SK-N-SH (cell line): ENCODE results near the genes FGR and FAM76A.

DNA sequence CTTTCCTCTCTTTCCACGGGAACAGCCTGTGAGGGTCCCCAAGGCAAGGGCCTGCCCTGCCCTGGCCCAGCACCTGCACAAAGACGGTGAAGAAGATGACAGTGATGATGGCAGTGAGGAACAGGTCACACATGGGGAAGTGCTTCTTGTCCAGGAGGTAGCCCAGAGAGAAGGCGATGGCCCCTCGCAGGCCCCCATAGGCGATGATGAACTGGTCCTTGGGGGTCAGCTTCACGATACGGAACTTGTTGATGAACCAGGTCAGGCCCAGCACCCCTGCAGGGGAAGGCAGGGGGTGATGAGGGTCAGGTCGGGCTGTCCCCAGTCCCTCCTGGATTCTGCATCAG lies 49.1 kb downstream of the SLC9A1 start:
- RRBS = no CpG with 5 or more reads among the region's 8 CpGs
CAGE:
- cytosol, long polyA plus RNA = no peak
- long polyA plus RNA = no peak
- nucleus, long polyA plus RNA = no peak

- RRBS = no CpG with 5 or more reads among the region's 6 CpGs
CAGE:
- cytosol, long polyA plus RNA = no peak
- long polyA plus RNA = no peak
- nucleus, long polyA plus RNA = no peak
Observed at GRCh38 chr1:27116680-27117456, 38.1 kb downstream of the SLC9A1 start.

GRCh38 chr1:27142920-27143798 lies 11.8 kb downstream of the SLC9A1 start:
- RRBS = no CpG with 5 or more reads among the region's 7 CpGs
CAGE:
- cytosol, long polyA plus RNA = no peak
- long polyA plus RNA = no peak
- nucleus, long polyA plus RNA = no peak

- RRBS = no CpG with 5 or more reads among the region's 11 CpGs
CAGE:
- cytosol, long polyA plus RNA = no peak
- long polyA plus RNA = no peak
- nucleus, long polyA plus RNA = no peak
Observed at GRCh38 chr1:27144246-27144884, 10.6 kb downstream of the SLC9A1 start.

GRCh38 chr1:27300267-27300953 lies 21.6 kb upstream of the TMEM222 start:
- RRBS = no CpG with 5 or more reads among the region's 5 CpGs
CAGE:
- cytosol, long polyA plus RNA = no peak
- long polyA plus RNA = no peak
- nucleus, long polyA plus RNA = no peak

DNA sequence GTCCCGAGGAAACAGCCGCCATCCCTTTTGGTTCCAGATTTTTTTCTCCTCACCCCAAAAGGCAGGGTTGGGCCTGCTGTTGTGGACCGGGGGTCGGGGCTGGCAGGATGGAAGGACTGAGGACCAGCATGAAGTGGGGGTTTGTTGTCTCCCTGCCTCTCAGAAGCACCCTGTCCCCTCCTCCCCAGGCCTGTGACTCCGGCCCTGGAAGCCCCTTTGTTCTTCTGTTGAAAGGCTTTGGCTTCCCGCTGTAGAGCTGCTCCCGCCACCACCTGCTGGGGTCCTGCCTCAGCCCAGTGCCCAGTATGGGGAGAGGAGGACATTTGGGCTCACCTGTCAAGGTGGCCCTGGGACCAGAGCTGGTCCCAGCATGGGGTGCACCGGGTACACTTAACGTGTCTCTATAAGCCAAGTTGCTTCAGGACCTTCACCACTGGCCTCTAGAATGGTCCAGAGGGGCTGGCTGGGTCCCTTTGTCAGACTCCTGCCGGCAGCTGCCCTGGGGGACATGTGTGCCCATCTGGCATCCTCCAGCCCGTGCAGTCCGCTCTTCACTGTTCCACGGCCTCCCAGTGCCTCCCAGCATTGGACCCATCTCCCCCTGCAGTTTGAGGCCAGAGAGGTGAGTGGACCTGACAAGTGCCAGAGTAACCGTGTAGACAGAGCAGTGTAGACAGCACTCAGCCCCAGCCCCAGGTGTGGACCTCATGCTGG lies 6.2 kb upstream of the SYTL1 start:
- RRBS = 96% methylated on average over 6 of the region's 14 CpGs
CAGE:
- cytosol, long polyA plus RNA = no peak
- long polyA plus RNA = no peak
- nucleus, long polyA plus RNA = no peak

DNA sequence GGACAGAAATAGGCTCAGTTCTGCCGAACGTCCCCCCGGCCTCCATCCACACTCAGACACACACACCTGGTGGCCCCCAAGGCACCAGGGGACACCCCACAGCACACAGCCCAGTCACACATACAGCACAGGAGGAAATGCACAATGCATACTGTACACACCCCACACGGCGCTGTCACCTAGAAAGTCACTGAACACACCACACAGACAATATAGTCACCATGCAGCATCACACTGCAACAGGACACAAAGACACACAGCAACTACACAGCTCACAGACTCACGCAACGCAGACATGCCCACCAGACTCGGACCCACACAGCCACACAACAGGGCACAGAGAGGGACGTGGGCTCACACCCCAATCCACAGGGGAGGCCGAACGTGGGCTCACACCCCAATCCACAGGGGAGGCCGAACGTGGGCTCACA lies 664 bp downstream of the SYTL1 start:
- RRBS = no CpG with 5 or more reads among the region's 13 CpGs
CAGE:
- cytosol, long polyA plus RNA = no peak
- long polyA plus RNA = no peak
- nucleus, long polyA plus RNA = no peak

- RRBS = no CpG with 5 or more reads among the region's 5 CpGs
CAGE:
- cytosol, long polyA plus RNA = no peak
- long polyA plus RNA = no peak
- nucleus, long polyA plus RNA = no peak
Observed at GRCh38 chr1:27397029-27397541, 4.7 kb downstream of the GPR3 start.

GRCh38 chr1:27562093-27562592 lies 41.8 kb downstream of the AHDC1 start:
- RRBS = no CpG with 5 or more reads among the region's 19 CpGs
CAGE:
- cytosol, long polyA plus RNA = no peak
- long polyA plus RNA = no peak
- nucleus, long polyA plus RNA = no peak

- RRBS = no CpG with 5 or more reads among the region's 24 CpGs
CAGE:
- cytosol, long polyA plus RNA = no peak
- long polyA plus RNA = no peak
- nucleus, long polyA plus RNA = no peak
Observed at GRCh38 chr1:27564753-27565563, 39.0 kb downstream of the AHDC1 start.

GRCh38 chr1:27602768-27603346 lies 1.1 kb downstream of the AHDC1 start:
- RRBS = 1% methylated on average over 27 of the region's 47 CpGs
CAGE:
- cytosol, long polyA plus RNA = no peak
- long polyA plus RNA = no peak
- nucleus, long polyA plus RNA = no peak

GRCh38 chr1:27632574-27633635 lies 2.1 kb downstream of the FGR start:
- RRBS = 60% methylated on average over 1 of the region's 13 CpGs
CAGE:
- cytosol, long polyA plus RNA = no peak
- long polyA plus RNA = no peak
- nucleus, long polyA plus RNA = no peak

DNA sequence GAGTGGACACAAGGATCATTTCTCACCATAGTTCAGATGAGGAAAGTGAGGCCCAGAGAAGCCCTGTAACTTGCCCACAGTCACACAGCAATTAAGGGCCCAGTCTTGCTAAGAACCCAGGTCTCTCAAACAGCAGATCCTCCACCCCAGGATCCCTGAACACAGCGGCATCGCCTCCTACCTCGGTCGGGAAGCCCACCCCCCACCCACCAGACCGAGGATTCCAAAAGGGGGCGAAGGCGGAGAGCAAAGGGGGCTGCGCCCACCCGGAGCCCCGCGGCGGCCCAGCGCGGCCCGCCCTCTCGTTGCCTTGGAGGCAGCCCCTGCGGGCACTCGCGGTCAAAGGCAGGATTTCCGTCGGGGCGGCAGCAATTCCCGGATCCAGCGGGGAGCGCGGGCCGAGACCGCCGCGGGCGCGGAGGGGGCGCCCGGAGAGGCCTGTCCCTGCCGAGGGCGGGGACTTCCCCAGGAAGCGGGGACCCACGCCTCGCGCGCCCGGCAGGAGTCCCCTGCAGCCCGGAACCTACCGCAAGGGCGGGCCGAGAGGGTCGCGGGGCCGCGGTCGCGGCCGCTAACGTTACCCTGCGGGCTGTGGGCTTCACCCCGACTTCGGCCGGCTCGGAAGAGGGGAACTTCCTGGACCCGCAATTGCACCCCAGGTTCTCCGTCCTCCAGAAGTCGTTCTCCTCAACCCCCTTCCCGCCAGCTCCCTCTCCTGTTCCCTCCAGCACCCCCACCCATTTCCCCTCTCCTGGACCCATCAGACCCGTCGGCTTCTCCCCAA lies 901 bp downstream of the FGR start:
- RRBS = 44% methylated on average over 40 of the region's 65 CpGs
CAGE:
- cytosol, long polyA plus RNA = no peak
- long polyA plus RNA = no peak
- nucleus, long polyA plus RNA = no peak

DNA sequence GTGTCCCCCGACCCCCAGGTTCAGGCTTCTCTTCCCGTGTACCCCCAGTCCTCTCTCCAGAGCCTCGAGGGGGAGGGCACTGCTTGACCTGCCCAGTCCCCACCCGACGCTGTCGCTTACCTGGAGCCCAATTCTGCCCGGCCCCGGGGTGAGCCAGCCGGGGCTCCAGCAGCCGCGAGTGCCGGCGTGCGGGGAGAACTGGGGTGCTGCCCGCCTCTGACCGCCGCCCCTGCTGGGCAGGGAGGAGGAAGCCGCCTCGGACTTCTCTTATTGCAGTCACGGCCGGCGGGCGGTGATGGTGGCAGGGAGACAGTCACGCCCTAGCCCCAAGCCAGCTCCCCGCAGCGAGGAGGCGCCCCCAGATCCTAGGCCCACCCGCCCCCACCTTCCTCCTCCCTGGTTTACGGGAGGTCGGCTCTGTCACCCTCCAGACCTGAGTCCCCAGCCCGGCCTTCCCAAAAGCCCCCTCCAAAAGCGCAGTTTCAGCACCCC lies at the start of gene FGR:
FGR (minus strand) TSS at position 241 of the 492 bp plus-strand sequence.
- RRBS = 84% methylated on average over 8 of the region's 32 CpGs
CAGE:
- cytosol, long polyA plus RNA = no peak
- long polyA plus RNA = no peak
- nucleus, long polyA plus RNA = no peak

DNA sequence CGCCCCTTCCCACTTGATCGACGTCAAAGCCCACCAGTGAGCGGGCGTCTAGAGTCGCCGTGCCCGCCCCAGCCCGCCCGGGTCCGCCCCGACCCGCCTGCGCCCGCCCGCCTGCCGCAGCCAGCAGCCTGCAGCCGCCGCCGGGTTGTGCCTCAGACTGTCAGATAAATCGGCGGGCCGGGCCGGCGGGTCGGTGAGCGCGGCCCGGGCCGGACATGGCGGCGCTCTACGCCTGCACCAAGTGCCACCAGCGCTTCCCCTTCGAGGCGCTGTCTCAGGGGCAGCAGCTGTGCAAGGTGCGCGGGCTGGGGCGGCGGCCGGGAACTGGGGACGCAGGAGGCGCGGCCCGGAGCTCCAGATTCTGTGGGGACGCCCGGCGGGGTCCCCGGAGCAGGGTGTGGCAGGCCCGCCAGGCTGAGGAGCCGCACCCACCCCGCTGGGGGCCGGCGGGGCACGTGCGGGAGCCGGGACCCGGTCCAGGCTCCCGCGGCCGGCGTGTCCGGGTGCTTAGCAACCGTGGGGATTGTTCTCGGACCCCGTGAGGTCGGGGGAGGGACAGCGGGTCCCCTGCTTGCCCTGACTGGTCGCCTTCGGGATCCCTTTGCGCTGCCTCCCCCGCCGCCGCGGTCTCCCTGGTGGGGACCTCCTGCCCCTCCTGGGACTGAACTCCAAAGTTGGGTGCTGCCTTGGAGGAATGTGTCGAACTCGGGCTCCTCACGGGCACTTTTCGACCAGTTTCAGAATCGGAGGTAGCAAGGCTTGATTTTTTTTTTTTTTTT lies at the start of gene FAM76A:
FAM76A (plus strand) TSS at position 96 of the 779 bp plus-strand sequence.
- RRBS = 1% methylated on average over 16 of the region's 80 CpGs
CAGE:
- cytosol, long polyA plus RNA = no peak
- long polyA plus RNA = no peak
- nucleus, long polyA plus RNA = no peak

DNA sequence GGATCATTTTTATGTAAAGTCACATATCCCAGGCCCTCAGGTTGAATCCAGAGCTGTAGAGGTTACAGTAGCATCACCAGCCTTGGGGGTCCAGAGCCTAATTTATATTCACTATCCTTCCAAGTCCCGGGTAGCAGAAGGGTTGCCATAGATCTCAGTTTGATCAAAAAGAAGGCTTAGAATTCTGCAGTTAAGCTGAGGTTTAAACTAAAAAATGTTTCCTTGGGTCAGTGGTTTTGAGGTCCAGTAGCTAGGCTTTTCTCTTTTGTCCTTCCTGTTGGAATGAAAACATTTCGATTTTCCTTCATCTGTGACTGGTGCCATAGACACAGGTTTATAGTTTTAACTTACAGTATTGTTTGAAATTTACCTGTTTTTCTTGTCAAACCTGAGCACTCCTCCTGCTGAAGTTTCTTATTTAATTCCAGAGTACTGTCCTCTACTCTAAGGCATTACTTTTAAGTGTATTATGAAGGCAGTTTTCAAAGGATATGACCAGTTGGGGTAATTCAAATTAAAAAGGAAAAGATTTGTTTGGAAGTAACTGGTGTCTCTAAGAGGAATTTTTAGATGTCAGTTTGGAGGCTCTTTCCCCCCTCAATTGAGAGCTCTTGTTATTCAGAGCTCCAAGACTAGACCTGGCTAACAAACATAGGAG lies 20.3 kb downstream of the PPP1R8 start:
- RRBS = no CpG with 5 or more reads among the region's 2 CpGs
CAGE:
- cytosol, long polyA plus RNA = no peak
- long polyA plus RNA = no peak
- nucleus, long polyA plus RNA = no peak

- RRBS = no CpG with 5 or more reads among the region's 2 CpGs
CAGE:
- cytosol, long polyA plus RNA = no peak
- long polyA plus RNA = no peak
- nucleus, long polyA plus RNA = no peak
Observed at GRCh38 chr1:27887638-27887955, 15.3 kb downstream of the THEMIS2 start.

GRCh38 chr1:28248868-28249322 lies 10.4 kb upstream of the SESN2 start:
- RRBS = no CpG with 5 or more reads among the region's 2 CpGs
CAGE:
- cytosol, long polyA plus RNA = no peak
- long polyA plus RNA = no peak
- nucleus, long polyA plus RNA = no peak

DNA sequence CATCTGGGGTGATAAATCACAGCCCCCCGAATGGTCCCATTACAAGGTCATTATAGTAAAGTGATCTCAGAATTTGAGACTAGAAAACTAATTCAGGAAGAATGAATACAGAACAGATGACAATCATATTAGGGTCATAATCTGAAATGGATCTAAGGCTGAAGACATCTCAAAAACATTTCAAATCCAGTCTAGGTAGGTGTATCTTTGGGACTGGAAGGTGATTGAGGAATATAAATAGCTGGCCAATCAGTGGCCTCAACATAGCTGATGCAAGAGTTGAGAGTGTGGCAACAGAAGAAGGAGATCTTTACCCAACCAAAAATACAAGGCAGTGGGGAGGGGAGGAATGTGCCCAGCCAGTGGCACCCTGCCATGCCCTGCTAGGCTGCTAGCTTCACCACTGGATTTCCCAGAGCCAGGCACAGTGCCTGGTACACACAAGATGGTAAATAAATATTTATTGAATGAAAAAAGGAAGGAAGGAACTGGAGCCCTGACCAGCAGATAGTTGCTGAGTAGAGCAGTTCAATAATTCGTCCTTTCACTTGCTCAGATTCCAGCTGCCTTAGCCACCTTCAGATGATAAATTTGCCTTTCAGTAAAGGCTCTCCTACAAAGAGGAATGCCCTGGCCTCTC lies 9.9 kb upstream of the SESN2 start:
- RRBS = no CpG with 5 or more reads among the region's 2 CpGs
CAGE:
- cytosol, long polyA plus RNA = no peak
- long polyA plus RNA = no peak
- nucleus, long polyA plus RNA = no peak

DNA sequence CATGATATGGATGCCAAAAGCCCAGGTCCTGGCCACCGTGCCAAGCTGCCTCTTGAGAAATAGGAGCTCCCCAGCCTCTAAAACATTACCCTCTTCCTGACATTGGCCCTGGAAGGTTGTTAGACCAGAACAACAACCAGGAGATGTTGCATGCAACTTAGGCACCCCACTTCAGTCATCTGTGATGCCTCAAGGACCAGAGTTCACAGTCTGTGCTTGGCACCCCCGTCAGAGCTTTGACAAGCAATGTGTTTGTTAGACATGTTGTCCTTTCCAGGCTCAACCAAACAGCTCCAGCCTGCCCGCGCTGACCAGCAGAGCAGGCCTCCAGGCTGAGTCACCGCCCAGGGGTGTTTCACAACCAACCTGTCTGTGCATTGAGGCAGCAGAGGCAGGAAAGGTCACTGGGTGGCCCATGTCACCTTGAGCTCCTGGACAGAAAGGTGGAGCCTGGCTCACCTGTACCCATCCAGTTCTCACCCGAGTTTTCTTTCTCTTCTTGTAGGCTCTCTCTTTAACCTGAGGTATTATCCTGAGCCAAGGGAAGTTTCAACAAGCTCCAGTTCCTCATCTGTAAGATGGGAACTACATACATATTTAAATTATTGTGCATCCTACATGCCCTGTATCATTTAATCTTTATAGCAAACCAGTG lies 14.9 kb upstream of the MED18 start:
- RRBS = no CpG with 5 or more reads among the region's 6 CpGs
CAGE:
- cytosol, long polyA plus RNA = no peak
- long polyA plus RNA = no peak
- nucleus, long polyA plus RNA = no peak